HEK293 (cell line): ENCODE measurements around a stretch of chr15.

GRCh38 chr15:41971916-41972387 lies 405 bp downstream of the EHD4 start:
- PRO-cap: bidirectional peak, plus-strand start at chr15:41972237, minus-strand start at chr15:41972179
- RRBS, 2 experiments: 1 to 2% methylated on average over 12 to 21 of the region's 56 CpGs

DNA sequence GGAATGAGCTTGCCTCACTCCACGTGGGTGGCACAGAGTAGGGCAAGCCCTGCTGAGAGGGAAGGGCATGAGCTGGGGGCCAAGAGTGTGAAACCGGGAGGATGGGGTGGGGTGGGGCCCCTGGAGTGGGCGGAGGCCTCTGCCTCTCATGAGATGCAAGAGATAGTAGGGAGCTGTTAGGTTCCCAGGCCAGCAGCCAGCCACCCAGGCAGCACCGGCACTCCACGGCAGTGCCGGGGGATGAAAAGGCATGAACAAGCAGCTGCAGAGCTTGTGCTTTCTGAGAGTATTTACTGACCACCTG lies 24.4 kb upstream of the PLA2G4E start:
- PRO-cap: no peak
- RRBS, 2 experiments: 14% methylated on average over 1 of the region's 6 CpGs; no CpG with 5 or more reads in 1 of the 2 experiments

DNA sequence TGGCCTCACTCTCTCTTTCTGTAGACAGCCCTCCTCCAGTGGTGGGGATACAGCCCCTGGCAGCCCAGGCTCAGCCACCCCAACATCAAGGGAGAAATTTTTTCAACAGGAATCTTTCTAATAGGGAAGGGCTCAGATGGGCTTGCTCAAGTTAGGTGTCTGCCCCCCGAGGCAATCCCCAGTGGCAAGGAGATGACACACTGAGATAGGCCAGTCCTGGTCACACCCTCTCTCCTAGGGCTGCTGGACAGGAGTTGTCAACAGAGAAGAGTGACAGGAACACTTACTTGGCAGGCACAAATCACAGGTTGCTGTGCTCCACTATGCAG lies 36.5 kb downstream of the PLA2G4D start:
- PRO-cap: no peak
- RRBS, 2 experiments: no CpG with 5 or more reads among the region's 1 CpG

- PRO-cap: no peak
- RRBS, 2 experiments: no CpG with 5 or more reads among the region's 2 CpGs
Measured at GRCh38 chr15:42252500-42253244, 20.3 kb upstream of the GANC start.

DNA sequence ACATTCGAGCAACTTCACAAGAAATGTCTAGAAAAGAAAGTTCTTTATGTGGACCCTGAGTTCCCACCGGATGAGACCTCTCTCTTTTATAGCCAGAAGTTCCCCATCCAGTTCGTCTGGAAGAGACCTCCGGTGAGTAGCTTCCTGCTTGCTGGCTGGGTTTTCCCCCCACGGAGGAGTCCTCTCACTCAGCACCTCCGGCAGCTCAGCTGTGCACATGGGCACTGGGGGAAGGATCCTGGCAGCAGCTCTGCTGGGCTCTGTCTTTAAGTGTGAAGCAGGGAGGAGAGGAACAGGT lies 631 bp downstream of the CAPN3 start:
- PRO-cap: no peak
- RRBS, 2 experiments: 81 to 91% methylated on average over 3 to 5 of the region's 6 CpGs

- PRO-cap: no peak
Measured at GRCh38 chr15:42441810-42442042, 49.2 kb downstream of the ZNF106 start.

DNA sequence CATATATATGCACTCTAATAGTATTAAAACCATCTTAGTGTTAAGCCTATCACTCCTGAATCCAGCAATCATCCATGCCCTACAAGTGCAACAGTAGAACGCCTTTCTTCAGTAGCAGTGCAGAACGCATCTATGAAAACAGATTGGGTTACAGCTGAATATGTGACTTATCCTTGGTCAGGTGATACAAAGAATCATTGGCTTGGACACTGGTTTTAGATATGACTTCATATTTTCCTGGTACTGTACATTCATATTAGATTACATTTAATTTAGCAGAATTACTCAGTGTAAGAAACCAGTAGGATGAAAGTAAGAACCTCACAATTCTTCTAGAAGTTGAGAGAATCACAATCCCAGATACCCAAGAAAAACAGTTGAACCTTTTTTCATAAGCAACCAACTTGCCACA lies 43.3 kb downstream of the ZNF106 start:
- PRO-cap: no peak
- RRBS, 2 experiments: no CpG with 5 or more reads among the region's 2 CpGs

- PRO-cap: no peak
- RRBS, 2 experiments: no CpG with 5 or more reads among the region's 6 CpGs
Measured at GRCh38 chr15:42450188-42450664, 40.7 kb downstream of the ZNF106 start.

- PRO-cap: no peak
- RRBS, 2 experiments: no CpG with 5 or more reads among the region's 20 CpGs
Measured at GRCh38 chr15:42450665-42451853, 39.9 kb downstream of the ZNF106 start.

DNA sequence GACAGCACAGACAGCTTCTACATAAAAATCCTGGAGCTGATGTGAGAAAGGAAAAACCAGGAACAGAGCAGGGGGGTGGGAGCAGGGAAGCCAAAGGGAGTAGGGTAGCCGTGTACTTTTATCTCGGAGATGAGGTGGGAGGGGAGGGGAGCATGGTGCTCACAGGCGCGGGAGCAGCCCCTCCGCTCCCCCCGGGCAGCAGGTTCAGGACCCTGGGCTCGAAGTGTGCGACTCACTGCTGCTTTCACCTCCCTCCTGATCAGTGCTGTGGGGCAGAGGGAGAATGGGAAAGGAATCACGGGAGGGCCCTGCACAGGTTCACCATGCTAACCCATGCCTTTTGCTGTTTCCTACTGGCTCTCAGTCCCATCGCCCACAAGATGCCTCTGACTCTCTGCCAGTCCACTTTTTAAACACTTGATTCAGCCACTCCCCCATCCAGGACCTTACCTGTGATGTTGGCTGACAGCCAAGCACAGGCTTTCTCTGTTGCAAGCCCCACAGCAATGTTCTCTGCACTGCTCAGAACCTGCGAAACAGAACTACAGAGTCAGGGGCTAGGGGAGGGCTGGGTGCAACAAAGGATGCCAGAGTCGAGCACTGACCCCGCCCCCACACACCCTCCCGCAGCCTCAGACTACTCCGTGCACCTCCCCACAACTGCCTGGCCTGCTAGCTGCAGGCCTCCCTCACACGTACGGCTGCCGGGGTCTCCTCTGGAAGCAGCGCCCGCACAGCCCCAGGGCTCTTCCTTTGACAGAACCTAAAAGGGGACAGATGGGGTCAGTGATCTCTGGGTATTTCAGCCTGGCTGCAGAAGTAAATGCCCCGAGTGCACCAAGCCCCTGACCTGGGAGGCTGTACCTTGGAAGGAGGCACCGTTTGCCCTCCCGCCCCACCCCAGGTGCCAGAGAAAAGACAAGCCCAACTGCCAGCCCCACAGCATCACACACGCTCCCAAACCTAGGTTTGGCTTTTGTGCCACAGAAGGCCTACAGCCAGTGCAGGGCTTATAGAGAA lies 9.1 kb downstream of the CDAN1 start:
- PRO-cap: no peak
- RRBS, 2 experiments: no CpG with 5 or more reads among the region's 24 CpGs

DNA sequence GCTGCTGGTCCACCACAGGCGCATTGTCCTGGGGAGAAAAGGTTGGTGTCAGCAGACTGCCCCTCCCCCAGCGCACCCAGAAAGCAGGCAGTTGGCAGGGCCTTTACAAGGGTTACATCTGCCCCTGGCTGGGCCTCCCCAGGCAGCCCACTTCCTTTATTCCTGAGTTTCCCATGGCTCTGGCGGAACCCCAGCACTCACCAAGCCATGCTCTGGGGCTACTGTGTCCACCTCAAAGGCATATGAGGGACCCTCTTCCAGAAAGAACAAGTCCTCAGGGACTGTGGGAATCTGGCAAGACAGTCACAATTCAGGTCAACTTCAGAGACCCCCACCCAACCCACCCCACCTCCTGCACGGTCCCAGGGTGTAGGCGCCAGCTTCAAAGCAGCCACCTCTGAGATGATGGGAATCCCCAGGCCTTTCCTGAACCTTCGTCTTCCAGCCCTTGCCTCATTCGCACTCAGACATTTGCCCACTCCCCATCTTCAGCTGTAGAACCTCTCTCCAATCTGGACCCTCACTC lies 7.3 kb downstream of the CDAN1 start:
- PRO-cap: no peak
- RRBS, 2 experiments: no CpG with 5 or more reads among the region's 7 CpGs

- PRO-cap: no peak
- RRBS, 2 experiments: no CpG with 5 or more reads among the region's 10 CpGs
Measured at GRCh38 chr15:42731032-42731782, 5.7 kb downstream of the CDAN1 start.

DNA sequence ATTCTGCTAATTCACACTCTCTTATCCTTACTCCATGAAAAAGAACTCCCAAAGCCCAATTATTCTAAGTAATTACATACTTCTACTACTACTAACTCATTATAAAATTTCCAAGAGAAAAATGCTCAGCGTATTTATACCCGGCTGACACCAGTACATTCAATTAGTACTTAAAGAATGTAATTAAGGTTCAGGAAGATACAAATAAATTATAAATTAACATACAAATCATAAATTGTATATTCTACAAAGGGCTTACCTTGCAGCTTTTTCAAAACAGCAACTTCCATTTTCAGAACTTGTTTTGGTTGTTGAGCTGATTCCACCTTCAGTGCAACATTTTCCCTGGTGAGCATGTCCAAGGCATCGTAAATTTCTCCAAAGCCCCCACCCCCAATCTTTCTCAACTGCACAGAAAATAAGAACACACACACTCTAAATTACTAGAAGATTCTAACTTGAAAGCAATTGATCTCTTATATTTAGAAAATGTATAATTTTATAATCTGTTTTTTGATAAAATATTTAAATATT lies 48.2 kb downstream of the TTBK2 start:
- PRO-cap: no peak
- RRBS, 2 experiments: no CpG with 5 or more reads among the region's 3 CpGs

DNA sequence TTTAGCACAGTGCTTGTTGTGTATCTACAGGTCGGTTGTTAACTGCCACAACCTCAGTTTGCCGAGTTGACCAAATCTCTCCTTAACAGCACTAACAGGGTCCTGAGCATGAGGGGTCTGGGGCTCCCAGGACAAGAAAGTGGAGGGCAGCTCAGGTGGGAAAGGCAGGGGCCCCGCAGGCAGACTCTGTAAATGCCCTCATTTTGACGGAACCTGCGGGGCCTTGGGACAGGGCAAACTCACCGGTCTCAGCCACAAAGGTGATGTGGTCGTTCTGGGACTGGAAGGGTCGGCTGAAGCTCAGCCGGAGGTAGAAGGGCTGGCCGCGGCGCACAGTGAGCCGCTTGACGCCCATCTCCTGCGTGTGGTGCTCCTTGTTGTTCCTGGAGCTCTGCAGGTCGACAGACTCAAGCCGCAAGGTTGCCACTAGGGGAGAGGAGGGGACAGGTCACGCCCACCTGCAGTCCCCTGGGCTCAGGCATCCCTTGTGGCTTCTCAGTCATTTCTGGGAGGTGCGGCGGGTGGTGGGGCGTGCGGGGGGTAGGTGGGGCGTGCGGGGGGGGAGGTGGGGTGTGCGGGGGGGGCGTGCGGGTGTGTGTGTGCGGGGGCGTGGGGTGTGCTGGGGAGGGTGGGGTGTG lies 8.7 kb downstream of the TGM7 start:
- PRO-cap: no peak
- RRBS, 2 experiments: 69 to 84% methylated on average over 4 of the region's 29 CpGs

GRCh38 chr15:43368727-43369382 lies 2.0 kb downstream of the ZSCAN29 start:
- PRO-cap: no peak
- RRBS, 2 experiments: no CpG with 5 or more reads among the region's 9 CpGs

- PRO-cap: no peak
- RRBS, 2 experiments: no CpG with 5 or more reads among the region's 12 CpGs
Measured at GRCh38 chr15:43369528-43370153, 1.2 kb downstream of the ZSCAN29 start.

DNA sequence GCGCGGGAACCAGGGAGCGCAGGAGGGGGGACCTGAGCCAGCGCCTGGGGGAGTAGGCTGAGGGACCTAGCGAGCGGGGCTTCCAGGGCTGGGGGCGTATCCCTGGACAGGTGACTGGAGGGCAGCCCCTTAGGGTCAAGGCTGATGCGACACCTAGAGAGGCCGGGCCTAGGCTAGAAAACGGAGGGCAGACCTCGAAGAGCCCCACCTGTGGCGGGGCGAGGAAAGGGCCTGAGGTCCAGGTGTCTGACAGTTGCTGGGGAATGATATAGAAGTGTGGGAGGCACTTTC lies 494 bp downstream of the TUBGCP4 start:
- PRO-cap: no peak
- RRBS, 2 experiments: no CpG with 5 or more reads among the region's 13 CpGs

GRCh38 chr15:43523829-43524651 lies 6.6 kb downstream of the MAP1A start:
- PRO-cap: no peak
- RRBS, 2 experiments: no CpG with 5 or more reads among the region's 8 CpGs

DNA sequence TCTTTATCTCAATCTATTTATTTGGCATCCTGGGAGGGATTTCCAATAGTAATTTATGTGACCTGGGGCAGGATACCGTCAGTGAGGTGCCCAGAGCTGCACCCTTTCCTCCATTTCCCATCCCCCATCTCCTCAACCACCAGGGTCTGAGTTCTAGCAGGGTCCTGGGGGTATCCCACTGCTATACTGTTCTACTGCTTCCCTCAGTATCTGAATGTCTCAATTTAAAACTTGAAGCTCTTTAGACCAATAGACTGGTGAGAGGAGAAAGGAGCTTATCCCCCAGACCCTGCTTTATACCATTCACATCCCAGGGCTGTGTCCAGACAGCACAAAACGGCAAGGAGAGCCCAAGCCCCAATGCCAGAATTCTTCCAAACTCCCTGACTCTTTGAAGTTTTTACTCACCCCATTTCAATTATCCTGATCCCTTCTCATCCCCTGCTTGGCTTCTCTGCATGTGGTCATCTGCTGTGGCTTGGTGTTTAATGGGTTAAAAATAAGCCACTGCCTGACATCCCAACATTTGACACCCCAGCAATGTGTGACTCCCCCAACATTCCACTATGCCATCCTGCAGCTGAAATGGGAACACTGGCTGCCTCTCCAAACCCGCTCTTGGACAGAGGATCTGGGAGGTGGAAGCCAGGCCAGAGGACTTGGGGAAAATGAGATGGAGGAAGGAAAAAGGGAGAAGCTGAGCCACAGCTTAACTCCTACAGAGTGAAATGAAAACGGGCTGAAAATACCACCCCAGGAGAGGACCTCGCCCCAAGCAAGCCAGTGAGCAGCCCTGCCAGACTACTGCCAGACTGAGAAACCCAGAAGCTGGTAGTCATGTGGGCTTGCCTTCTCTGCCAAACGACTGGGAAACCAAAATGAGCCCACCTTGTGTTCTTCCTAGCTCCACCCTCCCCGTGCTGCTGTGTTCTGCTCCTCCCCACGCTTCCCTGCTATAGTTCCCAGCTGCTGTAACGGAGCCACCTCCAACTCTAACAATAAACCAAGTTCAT lies 13.5 kb downstream of the MAP1A start:
- PRO-cap: no peak
- RRBS, 2 experiments: no CpG with 5 or more reads among the region's 9 CpGs

GRCh38 chr15:43534453-43535591 lies 17.4 kb downstream of the MAP1A start:
- PRO-cap: no peak
- RRBS, 2 experiments: no CpG with 5 or more reads among the region's 5 CpGs